ENCODE measurements around the genes GNAL, MPPE1 and SPIRE1.

- RRBS = no CpG with 5 or more reads among the region's 8 CpGs
CAGE:
- cytosol, long polyA plus RNA = no peak
- long polyA plus RNA = no peak
- nucleus, long polyA plus RNA = no peak
Measured at GRCh38 chr18:9936330-9937217, 22.8 kb downstream of the VAPA start.

DNA sequence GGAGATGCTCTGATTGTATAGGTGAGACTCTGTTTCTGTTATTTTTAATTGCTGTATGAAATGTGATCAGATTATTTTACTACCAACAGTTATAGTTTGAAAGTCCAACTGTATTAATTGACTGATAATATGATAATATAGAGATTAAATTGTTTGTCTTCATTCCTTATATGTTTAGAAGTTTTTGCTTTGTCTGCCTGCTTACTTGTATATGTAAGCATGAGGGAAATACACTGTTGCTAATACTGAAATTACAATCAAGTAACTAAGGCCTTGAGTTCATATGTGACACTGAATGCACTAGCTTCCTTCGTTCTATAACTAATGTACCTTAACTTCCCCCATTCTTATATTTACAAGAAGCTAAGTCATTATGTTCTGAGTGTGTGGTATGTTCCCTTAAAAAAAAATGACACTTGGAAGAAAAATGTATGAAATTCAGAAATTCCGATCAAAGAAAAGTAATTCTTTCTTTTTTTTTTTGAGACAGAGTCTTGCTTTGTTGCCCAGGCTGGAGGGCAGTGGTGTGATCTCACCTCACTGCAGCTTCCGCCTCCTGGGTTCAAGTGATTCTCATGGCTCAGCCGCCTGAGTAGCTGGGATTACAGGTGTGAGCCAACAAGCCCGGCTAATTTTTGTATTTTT is 42.9 kb downstream of the VAPA start:
- RRBS = no CpG with 5 or more reads among the region's 5 CpGs
CAGE:
- cytosol, long polyA plus RNA = no peak
- long polyA plus RNA = no peak
- nucleus, long polyA plus RNA = no peak

DNA sequence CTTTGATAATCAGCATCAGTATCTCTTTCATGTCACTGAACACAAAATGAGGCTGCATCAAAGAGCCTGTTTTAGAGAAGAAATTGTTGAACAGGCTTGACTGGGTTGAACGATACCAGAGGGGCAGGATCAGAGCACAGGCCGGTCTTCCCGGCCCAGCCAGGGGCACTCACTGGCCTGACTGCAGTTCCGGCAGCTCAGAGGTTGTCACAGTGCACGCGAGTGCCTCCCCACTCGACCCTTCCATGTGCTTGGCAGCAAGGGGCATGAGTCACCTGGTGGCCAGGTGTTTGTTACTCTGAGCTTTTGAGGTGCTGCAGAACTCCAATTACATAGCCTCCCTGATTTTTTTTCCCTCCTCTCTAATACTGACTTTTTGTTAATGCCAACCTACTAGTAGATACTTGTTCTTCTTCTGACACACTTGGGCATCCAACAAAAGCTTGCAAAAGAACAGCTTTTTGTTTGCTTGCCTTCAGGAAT is 121.6 kb downstream of the VAPA start:
- RRBS = 100% methylated on average over 1 of the region's 7 CpGs
CAGE:
- cytosol, long polyA plus RNA = no peak
- long polyA plus RNA = no peak
- nucleus, long polyA plus RNA = no peak

CAGE:
- cytosol, long polyA plus RNA = no peak
- long polyA plus RNA = no peak
- nucleus, long polyA plus RNA = no peak
Measured at GRCh38 chr18:10041043-10041743, 127.4 kb downstream of the VAPA start.

DNA sequence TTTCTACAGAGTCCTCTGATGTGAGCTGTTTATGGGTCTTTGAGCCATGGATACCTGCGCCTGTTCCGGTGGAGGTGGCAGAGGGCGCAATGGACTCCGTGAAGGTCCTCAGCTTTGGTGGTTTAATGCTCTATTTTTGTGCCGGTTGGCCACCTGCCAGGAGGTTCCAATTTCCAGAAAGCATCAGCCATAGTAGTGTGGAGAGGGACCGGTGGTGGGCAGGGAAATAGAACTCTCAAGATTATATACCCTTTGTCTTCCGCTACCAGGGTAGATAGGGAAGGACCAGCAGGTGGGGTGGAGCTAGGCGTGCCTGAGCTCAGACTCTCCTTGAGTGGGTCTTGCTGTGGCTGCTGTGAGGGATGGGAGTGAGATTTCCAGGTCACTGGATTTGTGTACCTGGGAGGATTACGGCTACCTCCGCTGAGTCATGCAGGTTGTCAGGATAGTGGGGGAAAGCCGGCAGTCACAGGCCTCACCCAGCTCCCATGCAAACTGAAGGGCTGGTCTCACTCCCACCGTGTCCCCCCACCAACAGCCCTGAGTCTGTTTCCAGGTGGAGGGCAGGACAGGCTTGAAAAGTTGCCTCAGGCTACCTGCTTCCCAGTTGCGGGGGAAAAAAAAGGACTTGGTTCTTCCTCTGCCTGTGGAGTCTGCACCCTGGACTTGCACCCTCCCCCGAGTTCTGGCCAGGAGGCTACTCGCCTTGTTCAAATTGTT is 268.1 kb downstream of the VAPA start:
- RRBS = 87% methylated on average over 4 of the region's 15 CpGs
CAGE:
- cytosol, long polyA plus RNA = no peak
- long polyA plus RNA = no peak
- nucleus, long polyA plus RNA = no peak

DNA sequence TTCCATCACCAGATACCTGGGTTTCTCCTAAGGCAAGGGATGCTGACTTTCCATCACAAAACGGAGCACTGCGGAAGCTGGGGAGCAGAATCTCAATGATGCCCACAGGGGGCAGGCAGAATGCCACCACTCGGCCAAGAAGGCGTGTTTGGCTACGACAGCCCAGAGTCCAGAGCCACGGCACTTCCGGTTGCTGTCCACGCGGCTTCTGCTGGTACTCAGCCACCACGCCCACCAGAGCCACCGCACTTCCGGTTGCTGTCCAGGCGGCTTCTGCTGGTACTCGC is 40.3 kb upstream of the APCDD1 start:
- RRBS = 74% methylated on average over 3 of the region's 14 CpGs
CAGE:
- cytosol, long polyA plus RNA = no peak
- long polyA plus RNA = no peak
- nucleus, long polyA plus RNA = no peak

- RRBS = no CpG with 5 or more reads among the region's 11 CpGs
CAGE:
- cytosol, long polyA plus RNA = no peak
- long polyA plus RNA = no peak
- nucleus, long polyA plus RNA = no peak
Measured at GRCh38 chr18:10518371-10519230, 7.2 kb upstream of the NAPG start.

GRCh38 chr18:11669478-11670045 is 19.5 kb upstream of the GNAL start:
- RRBS = 1% methylated on average over 5 of the region's 14 CpGs
CAGE:
- cytosol, long polyA plus RNA = no peak
- long polyA plus RNA = no peak
- nucleus, long polyA plus RNA = no peak

DNA sequence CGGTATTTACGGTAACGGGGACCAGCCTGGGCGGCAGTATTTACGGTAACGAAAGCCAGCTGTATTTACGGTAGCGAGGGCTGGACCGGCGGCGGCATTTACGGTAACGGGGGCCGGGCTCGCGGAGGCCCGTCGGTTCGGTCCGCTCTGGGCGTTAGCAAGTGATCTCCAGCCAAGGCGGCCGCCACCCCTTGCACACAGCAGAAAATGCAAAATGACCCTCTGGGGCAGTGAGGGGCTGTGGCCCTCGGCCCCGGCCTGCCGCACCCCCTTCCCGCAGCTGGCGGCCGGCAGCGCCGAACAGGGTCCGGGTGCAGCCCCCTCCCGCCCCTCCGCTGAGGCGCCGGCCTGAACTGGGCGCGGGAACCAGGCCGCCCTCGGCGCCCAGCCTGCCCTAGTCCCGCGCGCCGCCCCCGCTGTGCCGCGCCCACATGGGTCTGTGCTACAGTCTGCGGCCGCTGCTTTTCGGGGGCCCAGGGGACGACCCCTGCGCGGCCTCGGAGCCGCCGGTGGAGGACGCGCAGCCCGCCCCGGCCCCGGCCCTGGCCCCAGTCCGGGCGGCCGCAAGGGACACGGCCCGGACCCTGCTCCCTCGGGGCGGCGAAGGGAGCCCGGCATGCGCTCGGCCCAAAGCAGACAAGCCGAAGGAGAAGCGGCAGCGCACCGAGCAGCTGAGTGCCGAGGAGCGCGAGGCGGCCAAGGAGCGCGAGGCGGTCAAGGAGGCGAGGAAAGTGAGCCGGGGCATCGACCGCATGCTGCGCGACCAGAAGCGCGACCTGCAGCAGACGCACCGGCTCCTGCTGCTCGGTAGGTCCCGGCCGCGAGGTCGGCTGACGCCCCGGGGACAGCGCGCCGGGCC is at the start of gene GNAL:
TSS of gene GNAL (plus strand) at position 132 of the 859 bp plus-strand sequence.
- RRBS = 3% methylated on average over 14 of the region's 104 CpGs
CAGE:
- cytosol, long polyA plus RNA = no peak
- long polyA plus RNA = no peak
- nucleus, long polyA plus RNA = no peak

DNA sequence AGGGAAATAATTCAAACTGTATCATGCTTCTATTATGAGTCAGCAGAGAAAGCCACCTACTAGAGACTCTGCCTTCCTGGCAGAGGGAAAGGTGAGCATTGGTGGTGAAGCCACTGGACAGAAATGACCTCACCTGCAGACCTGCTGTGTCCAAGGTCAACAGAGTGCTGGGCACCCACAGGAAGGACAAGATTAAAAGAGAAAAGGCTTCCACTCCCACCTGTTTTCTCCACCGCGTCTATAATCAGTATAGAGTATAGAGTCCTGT is 20.4 kb downstream of the MPPE1 start:
- RRBS = no CpG with 5 or more reads among the region's 2 CpGs
CAGE:
- cytosol, long polyA plus RNA = no peak
- long polyA plus RNA = no peak
- nucleus, long polyA plus RNA = no peak

DNA sequence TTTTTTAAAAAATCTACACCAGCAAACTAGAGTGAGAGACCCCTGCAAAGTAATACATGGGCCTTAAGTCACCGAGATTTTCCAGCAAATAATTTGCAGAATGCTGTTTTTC is 256 bp downstream of the MPPE1 start:
- RRBS = no CpG with 5 or more reads among the region's 1 CpG
CAGE:
- cytosol, long polyA plus RNA = no peak
- long polyA plus RNA = no peak
- nucleus, long polyA plus RNA = no peak

- RRBS = 2% methylated on average over 40 of the region's 115 CpGs
CAGE:
- cytosol, long polyA plus RNA = no peak
- long polyA plus RNA = no peak
- nucleus, long polyA plus RNA = no peak
Measured at GRCh38 chr18:11908117-11909234, at the start of gene MPPE1. Gene MPPE1, minus strand, starts transcription at chr18:11908317.

DNA sequence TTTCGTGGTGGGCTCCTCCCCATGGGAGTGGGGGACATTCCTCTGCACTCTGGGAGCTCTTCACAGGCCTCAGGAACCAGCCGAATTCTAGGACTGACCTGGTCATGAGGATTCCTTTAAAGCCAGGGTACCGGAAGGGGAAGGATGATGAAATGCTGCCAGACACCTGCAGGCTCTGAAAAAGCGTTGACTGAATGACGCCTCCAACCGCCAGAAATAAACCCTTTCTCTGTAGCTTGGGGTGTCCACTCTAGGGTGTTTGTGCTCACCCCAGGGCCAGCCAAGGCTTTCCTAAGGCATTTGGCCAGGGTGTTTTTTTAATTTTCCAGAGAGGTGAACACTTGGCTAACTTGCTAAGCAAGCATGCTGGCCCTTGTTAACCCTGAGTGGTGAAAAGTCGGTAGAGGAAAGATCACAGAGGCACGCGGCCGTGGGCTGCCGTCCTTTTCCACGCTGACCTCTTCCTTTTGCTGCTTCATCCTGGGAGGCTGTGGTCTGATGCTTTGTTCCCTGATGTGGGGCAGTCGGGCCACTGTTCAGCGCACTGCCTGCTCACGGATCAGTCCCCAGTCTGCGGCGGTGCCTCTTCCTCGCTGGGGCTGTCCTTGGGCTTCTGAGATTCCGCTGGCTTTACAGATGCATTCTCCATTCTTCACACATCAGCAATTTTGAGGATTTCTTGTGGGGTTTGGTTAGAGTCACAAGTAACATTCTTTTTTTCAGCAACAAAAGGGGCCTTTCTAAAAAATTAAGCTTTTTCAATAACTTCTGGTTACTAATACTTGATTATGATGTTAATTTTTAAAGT is 32.1 kb downstream of the IMPA2 start:
- RRBS = no CpG with 5 or more reads among the region's 19 CpGs
CAGE:
- cytosol, long polyA plus RNA = no peak
- long polyA plus RNA = no peak
- nucleus, long polyA plus RNA = no peak

GRCh38 chr18:12038150-12038604 is 55.5 kb upstream of the ANKRD62 start:
- RRBS = 11% methylated on average over 12 of the region's 24 CpGs
CAGE:
- cytosol, long polyA plus RNA = no peak
- long polyA plus RNA = no peak
- nucleus, long polyA plus RNA = no peak

DNA sequence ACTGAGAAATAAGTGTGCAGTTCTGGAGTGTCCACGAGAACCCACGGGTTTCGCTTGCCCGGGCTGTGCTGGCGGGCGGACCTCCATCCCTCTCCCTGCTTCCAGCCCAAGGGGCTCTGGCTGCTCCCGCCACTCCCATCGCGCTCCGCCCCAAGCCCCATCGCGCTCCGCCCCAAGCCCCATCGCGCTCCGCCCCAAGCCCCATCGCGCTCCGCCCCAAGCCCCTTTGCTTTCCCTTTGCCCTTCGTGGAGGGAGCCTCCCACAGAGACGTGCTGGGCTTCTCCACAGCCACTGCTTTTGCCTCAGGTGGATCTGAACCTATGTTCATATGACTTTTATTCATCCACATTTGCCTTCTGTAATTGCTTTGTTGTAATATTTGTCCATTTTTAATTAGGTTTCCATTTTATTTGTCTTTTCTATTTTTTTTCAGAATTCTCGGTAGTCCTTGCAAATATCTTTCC is 26.3 kb upstream of the CIDEA start:
- RRBS = no CpG with 5 or more reads among the region's 22 CpGs
CAGE:
- cytosol, long polyA plus RNA = no peak
- long polyA plus RNA = no peak
- nucleus, long polyA plus RNA = no peak

- RRBS = no CpG with 5 or more reads among the region's 12 CpGs
CAGE:
- cytosol, long polyA plus RNA = no peak
- long polyA plus RNA = no peak
- nucleus, long polyA plus RNA = no peak
Measured at GRCh38 chr18:12358369-12359306, 18.4 kb downstream of the AFG3L2 start.

DNA sequence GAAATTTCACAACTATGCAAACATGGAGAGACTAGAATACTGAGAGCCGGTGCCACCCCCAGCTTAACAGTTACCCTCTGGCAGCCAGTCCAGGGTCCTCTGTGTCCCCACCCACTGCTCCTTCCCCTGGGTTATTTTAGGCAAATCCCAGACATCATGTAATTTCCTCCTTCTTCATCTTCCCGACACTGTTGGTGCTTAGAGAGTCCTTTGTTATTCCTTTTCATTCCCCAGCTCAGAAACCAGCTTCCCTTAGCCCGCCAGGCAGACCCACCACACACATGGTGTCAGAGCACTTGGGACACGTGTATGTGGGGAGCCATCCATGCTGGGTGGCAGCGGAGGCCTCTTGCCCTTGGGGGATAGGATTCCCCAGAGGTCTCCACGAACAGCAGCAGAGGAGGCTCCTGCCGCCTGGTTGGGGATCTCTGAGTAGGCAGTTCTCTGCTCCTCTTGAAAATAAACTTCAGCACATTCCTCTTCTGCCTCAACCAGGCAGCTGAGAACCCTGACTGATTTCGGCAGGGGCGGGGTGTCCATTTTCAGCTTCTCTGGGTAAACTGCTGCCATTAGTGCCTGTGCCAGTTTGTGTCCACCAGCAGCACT is 8.0 kb downstream of the PRELID3A start:
- RRBS = no CpG with 5 or more reads among the region's 9 CpGs
CAGE:
- cytosol, long polyA plus RNA = no peak
- long polyA plus RNA = no peak
- nucleus, long polyA plus RNA = no peak

DNA sequence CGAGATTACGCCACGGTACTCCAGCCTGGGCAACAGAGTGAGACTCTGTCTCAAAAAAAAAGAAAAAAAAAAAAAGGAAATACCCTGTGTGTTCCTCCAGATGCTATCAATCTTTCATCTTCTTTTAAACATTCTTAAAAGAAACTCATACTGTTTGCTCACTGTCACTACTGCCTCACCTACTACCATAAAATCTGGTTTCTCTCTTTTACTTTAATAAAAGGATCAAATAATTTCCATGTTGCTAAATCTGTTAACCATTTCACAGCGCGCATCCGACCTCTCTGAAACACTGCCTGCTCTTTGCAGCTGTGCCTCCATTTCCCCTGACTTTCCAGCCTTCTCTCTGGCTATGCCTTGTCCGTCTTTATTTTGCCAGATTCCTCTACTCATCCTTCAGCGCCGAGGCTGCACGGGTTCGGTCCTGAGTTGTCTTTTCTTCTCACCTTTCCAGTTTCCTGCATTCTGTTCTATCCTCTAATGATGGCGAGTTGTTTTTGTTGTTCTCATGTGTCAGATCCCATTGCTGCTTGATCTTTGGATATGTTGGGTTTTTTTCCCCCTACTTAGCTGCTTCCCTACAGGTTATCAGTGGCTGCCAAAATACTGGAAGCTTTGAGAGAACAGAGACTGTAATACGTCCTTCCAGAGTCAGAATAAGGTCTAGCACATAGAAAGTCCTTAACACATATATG is 95.5 kb downstream of the PRELID3A start:
- RRBS = no CpG with 5 or more reads among the region's 13 CpGs
CAGE:
- cytosol, long polyA plus RNA = no peak
- long polyA plus RNA = no peak
- nucleus, long polyA plus RNA = no peak

DNA sequence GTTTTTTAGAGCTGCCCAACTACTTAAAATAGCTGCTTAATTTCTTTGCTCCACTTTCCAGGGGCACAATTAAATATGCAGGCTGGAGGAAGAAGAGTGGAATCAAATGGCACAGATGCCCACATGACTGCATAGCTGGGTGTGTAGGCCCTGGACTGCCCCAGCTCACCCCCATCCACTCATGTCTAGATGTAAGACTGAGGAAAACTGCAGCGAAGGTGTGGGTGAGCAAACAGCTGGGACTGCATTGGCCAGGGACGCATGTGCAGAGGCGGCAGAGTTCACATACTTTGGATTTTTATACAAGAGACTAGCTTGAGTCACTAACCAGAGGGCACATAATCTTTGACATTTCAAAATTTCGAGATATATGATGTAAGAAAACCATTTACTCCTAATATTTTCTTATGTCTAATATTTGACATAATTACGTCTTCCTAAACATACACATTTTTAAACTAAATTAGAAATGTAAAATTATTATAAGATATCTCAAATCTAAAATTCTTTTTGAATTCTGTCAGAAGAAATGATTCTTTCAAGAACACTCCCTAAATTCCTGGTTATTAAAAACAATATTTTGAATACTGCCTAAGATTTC is 60.1 kb downstream of the SPIRE1 start:
- RRBS = no CpG with 5 or more reads among the region's 5 CpGs
CAGE:
- cytosol, long polyA plus RNA = no peak
- long polyA plus RNA = no peak
- nucleus, long polyA plus RNA = no peak

DNA sequence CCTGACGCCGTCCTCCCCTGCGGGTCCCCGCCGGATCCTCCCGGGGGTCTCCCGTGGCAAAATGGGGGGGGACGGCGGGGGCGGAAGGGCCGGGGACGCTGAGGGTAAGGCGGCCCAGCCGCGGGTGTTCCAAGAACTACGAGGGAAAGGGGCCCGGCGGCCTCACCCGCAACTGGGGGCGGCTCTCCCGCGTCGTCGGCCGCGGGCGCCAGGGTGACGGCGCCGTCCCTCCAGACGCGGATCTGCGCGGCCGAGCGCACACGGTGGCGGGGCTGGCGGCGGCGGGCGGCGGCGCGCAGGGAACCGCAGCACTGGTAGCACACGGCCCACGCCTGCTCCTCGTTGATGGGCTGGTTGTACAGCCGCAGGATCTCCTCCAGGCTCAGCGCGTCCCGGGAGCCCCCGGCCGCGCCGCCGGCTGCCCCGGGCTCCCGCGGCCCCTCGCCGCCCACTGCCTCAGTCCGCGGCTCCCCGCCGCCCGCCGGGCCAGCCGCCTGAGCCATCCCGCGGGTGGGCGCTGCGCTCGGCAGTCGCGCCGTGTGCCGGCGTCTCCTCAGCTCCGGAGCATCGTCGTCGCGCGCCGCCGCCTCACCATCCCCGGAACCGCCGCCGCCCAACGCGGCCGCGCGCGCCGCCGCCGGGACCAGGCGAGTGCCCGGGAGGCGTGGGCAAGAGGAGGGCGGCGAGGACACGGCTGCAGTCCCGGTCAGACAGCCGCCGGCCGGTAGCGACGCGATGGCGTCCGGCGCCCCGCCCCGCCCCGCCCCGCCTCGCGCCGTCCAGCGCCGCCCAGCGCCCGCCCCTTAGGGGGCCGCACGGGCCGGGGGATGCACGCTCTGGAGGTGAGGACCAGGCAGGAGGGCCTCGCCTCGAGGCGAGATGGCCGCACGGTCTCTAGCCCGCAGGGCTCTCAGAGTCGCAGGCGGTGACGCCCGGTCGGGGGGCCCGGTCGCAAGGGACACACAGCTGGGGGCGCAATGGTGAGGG is at the start of gene SPIRE1:
TSS of gene SPIRE1 (minus strand) at position 744 of the 987 bp plus-strand sequence.
- RRBS = 1% methylated on average over 79 of the region's 146 CpGs
CAGE:
- cytosol, long polyA plus RNA = start-site peak on the plus strand centred at position 827 of the sequence, 59 bp wide, 30 and 46 reads in 2 replicates
- long polyA plus RNA = no peak
- nucleus, long polyA plus RNA = no peak